Endodermal cell (in vitro differentiated cells): ENCODE measurements around a stretch of chr6.

DNA sequence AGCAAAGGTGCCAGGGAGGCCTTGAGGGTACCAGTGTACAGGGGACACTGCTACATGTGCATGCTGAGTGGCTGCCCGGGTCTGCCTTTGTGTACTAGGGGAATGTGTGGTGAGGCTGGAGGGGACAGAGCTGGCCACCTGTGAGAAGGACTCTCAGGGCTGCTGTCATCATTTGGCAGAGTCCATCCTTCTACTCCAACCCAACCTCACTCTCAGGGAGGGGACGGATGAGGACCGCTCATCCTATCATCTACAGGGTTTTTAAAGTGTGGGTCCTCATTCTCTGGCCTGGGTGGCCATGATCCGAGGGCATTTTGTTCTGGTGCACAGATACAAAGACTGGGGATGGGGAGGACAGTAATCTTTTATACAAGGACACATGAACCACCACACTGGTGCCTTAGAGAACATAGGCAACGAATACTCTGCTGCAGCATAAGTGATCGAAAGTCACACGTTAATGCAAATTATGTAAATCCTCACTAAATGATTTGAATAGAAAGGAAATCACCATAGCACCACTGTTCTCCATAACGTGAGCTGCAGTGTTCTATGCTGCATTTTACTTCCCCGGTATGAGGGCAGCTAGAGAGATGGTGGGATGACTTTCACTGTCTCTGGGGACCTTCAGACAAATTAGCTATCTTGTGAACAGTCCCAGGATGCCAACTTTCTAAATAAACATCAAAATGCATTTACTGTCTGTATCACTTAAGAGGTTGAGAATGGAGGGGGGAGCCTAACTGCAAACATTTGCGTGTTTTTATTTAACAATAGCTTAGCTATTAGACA lies 181.5 kb downstream of the GMPR start:
- PRO-cap = no peak

- PRO-cap = no peak
These were observed 256.7 kb downstream of the ATXN1 start for GRCh38 chr6:16504578-16504987.

GRCh38 chr6:16668988-16669694 lies 92.1 kb downstream of the ATXN1 start:
- PRO-cap = no peak

GRCh38 chr6:17200406-17200807 lies 80.8 kb upstream of the RBM24 start:
- PRO-cap = bidirectional peak, plus-strand start at chr6:17200707, minus-strand start at chr6:17200492

GRCh38 chr6:17276755-17277228 lies 4.4 kb upstream of the RBM24 start:
- PRO-cap = no peak

DNA sequence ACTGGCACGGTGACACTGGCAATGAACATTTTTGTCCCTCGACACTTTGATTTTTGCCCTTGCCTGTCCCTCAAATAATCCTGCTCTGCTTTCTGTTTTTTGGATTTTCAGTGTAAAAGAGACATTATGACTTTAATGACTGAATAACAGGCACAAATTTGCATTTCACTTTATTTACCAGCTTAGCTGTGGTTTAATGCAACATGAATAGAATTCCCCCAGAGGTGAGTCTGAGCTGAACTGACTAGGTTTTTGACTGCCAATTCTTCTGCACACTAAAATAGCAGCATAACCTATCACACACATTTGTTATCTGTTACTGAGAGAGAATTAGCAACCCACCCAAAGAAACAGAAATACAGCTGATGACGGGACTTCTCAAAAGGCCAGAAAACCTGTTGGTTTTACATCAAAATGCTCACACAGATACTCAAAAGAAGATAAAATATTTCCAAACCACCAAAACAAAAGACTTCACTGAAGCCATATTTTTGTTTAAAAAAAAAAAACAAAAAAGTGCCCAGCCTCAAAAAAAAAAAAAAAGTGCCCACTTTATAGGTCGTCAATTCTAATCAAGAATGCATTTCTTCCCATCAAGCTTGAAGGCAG lies 3.8 kb upstream of the RBM24 start:
- PRO-cap = no peak

DNA sequence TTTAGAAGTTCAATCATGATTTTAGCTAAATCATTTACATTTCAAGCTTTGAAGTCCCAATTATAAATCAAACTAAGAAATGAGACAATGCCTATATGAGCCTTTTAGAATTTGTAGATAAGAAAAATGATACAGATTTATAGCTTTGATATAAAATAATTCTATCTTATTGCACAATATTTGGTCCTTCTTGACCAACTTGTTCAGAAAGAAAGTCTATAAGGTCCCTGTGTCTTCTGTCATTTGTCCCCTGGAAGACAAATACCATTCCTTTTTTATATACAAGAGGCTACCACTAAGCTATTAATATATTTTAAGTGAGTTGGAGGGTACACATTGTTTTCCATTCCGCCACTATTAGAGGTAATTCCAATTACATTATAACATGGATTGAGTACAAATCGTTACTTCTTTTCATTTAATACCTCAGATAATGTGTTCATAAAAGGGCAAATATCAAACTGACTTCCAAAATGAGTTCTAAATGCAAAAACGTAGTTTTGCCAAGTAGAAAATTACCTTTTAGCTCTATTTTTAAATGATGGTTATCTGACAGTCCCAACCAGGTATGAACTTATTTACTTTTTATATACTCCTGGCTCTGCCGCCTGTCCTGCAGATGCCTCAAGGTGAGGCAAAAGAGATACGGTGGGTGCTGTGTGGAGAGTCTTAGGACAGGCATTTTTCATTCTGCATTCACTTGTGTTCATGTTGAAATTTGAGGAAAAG lies 16.6 kb downstream of the RBM24 start:
- PRO-cap = no peak

- PRO-cap = no peak
These were observed 1.3 kb downstream of the FAM8A1 start for GRCh38 chr6:17601383-17601744.

DNA sequence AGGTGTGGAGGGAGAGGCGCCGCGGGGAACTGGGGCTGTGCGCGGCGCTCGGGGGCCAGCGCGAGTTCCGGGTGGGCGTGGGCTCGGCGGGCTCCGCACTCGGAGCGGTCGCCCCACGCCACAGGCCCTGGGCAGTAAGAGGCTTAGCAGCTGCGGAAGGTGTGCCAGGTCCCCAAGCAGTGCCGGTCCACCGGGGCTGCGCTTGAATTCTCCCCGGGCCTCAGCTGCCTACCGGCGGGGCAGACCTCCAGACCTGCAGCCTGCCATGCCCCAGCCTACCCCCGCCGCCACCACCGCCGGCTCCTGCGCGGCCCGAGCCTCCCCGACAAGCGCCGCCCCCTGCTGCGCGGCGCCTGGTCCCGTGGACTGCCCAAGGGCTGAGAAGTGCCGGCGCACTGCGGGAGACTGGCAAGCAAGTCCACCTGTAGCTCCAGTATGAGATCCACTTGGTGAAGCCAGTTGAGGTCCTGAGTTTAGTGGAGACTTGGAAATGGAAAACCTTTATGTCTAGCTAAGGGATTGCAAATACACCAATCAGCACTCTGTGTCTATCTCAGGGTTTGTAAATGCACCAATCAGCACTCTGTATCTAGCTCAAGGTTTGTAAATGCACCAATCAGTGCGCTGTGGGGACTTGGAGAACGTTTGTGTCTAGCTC lies 22.2 kb upstream of the NUP153 start:
- PRO-cap = no peak

DNA sequence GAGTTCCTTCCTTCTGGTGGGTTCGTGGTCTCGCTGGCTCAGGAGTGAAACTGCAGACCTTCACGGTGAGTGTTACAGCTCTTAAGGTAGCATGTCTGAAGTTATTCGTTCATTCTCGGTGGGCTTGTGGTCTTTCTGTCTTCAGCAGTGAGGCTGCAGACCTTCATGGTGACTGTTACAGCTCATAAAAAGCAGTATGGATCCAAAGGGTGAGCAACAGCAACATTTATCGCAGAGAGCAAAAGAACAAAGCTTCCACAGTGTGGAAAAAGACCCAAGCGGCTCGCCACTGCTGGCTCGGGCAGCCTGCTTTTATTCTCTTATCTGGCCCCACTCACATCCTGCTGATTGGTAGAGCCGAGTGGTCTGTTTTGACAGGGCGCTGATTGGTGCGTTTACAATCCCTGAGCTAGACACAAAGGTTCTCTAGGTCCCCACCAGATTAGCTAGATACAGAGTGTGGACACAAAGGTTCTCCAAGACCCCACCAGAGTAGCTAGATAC lies 37.7 kb upstream of the NUP153 start:
- PRO-cap = no peak

- PRO-cap = no peak
These were observed 136.6 kb upstream of the NUP153 start for GRCh38 chr6:17843161-17843874.

DNA sequence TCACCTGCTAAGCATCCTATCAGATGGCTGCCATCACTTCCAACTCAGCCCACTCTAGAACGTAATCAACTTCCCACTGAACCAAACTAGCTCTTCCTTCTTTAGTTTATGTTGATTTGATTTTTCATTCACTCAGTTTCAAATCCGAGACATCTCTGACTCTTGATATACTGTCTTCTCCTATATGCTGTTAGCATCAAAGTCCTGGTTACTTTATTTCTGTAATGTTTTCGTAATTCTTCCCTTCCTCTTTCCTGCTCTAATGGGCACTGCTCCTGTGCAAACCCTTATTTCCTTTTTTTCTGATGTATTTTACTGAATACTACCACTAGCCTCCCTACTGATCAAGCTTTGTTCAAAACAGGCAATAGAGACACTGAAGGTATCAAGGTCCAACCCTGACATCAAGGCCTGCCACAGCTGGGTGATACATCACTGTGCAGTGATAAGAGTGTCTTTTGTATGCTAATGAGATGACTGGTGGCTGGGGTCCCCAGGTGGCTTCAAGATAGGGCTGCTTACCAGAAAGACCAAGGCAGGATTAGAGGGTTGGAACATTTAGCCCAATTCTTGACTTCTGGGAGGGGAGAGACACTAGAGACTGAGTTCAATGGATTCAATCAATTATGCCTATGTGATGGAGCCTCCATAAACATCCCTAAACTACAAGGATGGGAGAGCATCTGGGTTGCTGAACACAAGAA lies 95.2 kb downstream of the KIF13A start:
- PRO-cap = no peak

DNA sequence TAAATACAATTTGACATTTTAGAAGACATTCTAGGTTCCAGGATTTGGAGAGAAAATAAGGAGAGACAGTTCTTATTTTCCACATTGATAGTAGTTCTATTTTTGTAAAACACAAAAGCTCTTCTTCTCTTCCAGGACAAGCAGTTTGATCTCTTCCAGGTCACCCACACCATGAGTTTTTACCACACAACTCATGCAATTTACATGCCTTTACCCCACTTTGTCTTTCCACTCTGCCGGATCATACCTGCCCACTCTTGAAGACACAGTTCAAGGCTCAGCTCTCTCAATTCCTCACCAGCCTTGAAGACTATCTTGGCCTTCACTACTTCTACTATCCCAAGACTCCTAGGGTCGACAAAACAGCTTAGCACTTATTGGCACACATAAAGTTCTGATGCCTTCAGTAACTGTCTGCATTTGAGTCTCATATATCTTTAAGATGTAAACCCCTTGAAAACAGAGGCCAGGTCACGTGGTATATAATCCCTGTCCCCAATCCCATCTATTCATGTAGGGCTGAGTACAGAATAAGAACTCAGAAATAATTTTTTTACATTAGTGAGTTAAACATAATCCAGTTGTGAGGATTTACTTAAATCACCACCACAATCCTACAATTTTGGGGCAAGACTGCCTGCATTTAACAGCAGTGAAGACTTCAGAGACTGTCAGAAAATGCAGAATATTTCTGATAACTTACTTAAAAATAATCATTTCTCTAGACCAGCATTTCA lies 84.9 kb downstream of the KIF13A start:
- PRO-cap = no peak

DNA sequence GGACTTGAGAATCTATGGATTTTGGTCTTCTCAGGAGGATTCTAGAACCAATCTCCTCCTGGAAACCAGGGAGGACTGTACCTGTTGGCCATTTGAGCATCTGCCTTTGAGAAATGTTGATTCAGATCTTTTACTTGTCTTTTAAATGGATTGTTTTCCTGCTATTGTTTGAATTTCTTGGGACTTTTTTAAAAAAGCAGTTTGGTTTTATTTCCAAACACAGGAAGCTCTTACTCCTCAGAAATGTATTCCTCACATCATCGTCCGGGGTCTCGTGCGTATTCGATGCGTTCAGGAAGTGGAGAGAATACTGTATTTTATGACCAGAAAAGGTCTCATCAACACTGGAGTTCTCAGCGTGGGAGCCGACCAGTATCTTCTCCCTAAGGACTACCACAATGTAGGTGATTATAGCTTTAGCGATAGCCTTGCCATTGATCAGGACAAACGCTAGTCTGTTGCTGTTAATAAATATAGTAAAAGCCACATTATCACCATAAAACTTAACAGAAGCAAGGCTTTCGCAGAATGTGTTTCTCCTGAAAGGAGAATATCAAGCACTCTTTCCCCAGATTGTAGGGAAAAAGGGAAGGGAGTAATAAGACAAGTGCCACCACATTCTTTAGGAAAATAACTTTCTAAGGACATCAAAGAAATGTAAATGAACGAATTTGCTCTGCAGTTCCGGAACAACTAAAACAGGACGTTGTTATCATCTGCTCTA lies 41.8 kb downstream of the KDM1B start:
- PRO-cap = no peak

DNA sequence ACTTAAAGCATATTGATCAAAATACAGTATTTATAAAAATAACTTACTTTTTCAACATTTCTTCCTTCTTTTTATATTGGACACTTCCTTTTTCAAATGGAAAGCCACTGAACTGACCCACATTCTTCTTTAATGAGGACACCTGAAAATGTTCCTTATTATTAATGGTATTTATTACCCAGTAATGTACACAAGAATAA lies 8.1 kb downstream of the DEK start:
- PRO-cap = no peak

- PRO-cap = no peak
These were observed 6.4 kb downstream of the DEK start for GRCh38 chr6:18257825-18258429.

DNA sequence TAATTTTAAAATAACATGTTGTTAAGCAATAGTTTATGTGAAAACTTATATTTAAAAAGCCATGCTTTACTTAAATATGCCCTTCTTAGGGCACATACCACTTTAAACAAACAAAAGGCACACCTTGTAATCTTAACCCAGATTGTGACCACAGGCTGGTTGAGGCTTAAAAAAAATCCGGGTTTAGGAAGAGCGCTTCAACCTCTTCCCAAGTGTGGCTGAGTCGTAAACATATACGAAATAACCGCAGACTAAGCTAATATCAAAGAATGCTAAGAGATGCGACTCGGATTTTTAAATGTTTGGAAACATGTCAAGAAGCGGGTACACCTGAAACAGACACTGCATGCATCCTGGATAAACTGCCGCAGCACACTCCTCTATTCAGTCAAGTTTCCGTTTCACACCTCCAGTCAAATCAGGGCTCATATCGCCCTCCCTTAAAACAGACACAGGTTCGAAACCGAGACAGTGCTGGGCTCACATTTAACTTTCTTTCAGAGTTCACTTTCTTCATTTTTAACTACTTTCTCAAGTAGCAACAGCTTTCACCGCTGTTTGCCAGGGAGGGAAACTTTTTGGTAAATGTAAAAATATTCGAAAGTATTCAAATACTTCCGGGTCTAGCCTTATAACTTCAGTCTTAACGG lies 1.4 kb downstream of the DEK start:
- PRO-cap = no peak

DNA sequence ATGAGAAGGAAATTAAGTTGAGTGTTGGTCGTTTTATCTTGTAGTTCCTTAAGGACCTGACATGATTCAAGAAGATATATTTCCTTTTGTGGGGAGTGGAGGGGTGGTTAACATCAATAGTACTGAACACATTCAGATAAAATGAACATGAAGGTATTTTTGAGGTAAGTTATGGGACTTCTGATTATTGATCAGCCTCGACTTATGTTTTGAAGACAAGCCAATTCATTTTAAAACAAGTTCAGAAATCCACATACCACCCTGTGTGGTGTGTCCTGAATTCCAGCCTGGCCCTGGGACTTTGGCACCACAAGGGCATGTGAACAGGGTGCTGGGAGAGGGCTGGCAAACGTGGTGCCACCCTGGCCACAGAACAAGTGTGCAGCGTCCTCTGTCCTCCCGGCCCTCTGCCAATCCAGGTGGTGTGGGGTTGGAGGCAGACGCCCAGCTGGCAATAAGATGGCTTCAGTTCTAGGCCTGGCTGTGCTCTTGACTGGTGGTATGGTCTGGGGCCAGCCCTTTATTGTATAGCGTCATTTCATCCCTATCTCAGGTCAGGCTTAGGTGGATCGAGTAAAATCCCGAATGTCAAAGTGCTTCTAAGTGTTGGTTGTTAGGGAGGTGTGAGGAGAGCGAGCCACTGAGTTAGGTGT lies 84.1 kb downstream of the RNF144B start:
- PRO-cap = no peak

DNA sequence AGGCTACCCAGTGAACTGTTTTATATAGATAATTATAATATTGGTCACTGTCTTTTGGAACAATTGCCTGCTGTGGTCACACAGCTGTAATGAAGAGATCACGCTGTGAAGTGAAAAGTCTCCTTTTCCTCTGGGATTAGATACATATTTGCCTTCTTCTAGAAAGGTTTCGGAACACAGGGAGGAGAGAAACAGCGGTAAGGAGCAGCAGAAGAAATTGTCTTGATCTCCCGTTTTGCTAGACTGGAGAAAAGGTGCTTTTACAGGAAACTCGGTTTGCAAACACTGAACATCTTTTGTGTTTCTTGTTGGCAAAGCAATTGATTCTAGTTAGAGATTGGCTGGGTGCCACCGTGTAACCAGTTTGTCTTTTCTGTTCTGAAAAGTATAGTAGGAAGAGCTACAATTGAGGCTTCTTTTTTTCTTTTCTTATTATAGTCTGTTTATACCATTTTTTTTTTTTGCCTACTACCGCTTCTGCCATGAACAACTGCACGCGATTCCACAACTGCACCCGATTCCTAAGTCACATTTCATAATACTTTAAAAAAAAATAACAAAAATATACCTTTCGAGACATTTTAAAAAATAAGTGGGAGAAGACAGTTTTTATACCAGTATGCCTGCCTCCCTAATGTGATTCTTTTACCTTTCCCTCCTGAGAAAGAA lies 404.1 kb upstream of the ID4 start:
- PRO-cap = no peak

- PRO-cap = bidirectional peak, plus-strand start at chr6:19804469, minus-strand start at chr6:19804564; bidirectional peak, plus-strand start at chr6:19804929, minus-strand start at chr6:19804752
These were observed 32.7 kb upstream of the ID4 start for GRCh38 chr6:19804238-19805130.